Ureter (tissue), 1 donor: ENCODE measurements around a stretch of chr18.

- PRO-cap, result no peak
Measured at GRCh38 chr18:48842439-48842991, 108.2 kb downstream of the SMAD7 start.

DNA sequence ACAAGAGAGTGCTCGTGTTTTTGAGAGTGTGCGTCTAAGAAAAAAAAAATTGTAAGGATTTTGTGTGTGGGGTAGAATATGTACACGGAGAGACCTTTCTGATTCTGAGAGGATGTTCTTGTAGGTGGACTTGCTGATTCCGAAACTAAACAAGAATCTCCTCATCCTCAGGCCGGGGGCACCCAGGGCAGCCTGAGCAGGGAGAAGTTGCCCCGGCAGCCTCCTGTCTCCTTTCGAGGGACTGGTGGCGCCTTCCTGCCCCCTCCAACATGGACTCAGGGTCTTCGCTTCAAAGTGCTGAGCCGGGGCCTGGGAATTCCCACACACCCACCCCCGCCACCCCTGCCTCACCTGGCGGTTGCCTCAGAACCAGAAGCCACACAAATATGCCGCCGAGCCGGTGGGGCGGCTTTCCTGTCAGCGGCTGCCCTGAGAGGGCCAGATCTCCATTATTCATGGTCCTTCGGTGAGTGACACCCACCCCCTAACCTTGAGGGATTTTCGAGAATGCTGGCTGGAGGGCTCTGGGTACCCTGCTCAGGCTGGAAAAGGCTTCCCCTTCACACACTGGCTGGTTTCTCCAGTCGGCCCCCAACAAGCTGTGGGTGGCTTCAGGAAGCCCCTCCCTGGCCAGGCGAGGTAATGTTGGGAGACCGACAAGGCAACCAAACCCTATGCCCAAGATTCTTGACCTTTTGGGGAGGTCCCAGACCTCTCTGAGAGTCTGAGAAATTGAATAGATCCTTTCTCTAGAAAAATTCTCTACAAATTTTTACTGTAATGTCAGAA lies 71.7 kb downstream of the SMAD7 start:
- PRO-cap, result no peak

GRCh38 chr18:48948967-48949705 lies 1.6 kb downstream of the SMAD7 start:
- PRO-cap, result no peak

DNA sequence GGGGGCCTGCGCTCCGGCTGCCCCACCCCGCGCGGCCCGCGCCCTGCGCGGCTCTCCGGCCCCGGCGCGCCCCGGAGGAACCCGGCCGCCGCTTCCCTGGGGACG lies 259 bp downstream of the SMAD7 start:
- PRO-cap, result bidirectional peak, plus-strand start outside the sequence, minus-strand start at position 55 of the sequence

DNA sequence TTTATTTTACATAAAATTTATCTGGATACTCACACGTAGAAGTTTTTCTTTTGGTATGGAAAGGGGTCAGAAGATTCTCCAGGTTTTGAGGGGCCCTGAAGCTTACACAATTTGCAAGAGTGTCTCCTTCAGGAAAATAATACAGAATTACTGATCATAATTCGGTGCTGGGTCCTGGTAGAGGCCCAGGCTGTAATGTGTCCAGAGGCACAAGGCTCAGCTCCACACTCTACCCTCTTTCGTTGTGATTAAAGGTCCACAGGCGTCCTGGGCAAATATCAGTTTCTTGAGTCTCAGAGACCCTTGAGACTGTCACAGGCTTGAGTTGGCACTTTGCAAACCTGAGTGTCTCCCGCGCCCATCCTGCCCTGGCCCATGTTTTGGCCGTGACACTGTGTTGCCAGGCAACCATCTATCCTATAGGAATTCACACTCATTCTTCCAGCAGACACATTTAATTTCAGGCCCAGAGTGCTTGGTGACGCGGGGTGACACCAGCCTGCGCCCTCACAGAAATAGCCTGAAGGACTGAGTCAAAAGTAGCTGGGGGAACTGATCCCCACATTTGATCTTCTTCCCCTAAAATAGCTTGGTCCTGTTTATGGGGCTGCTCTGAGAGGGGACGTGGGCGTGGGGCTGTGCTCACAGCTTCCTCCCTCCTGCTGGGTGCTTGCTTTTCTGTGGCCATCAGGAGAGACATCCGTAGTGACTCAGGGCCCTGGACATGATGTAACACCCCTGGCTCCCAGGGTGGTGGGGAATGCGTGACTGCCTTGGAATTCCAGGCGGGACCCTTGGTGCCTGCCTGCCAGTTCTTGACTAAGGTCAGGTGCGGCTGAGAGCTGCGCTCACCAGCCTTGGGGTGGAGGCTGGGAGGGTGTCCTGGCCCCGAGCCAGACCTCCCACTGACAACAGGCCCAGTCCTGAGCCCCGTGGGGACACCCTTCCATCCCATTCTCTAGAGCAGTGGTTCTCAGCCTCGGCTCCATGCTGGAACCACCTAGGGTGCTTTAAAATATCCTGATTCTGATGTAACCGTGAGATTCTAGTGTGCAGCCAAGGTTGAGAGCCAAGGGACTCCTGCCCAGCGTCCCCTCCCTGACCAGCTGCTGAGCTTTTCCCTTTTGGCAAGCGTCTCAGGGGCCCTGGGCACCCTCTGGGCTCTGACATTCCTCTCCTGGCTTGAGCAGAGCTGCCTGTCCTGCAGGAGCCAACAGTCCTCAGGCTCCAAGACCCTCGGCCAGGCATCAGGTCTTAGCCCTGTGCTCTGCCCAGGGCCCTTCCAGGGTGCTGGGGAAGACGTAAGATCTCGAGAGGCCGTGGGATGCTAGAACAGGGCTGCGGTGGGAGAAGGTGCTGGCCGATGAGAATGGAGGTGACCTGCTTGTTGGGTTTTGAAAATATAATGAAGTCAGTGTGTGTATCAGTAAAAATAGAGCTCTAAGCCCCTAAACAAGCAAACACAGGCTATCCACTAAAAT lies 47.4 kb upstream of the SMAD7 start:
- PRO-cap, result no peak

- PRO-cap, result no peak
Measured at GRCh38 chr18:49072427-49073090, 121.8 kb upstream of the SMAD7 start.

DNA sequence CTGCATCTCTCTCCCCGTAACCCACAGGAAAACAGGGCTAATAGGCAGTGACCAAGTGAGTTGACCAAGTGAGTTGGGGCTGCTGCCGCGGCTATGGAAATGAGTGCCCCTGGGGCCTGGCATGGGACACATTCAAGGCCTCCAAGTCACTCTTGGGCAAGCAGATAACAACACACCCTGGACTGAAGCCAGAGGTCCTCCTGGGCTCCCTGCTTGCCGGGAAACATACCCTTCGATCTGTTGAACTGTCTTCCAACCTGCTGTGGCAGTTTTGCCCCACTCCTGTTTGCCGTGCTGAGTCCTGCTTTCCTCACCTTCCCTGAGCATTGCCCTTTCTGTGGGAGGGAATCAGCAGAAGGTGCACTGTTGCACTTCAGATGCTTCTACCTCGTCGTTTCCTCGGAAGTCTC lies 89.2 kb downstream of the LIPG start:
- PRO-cap, result no peak

DNA sequence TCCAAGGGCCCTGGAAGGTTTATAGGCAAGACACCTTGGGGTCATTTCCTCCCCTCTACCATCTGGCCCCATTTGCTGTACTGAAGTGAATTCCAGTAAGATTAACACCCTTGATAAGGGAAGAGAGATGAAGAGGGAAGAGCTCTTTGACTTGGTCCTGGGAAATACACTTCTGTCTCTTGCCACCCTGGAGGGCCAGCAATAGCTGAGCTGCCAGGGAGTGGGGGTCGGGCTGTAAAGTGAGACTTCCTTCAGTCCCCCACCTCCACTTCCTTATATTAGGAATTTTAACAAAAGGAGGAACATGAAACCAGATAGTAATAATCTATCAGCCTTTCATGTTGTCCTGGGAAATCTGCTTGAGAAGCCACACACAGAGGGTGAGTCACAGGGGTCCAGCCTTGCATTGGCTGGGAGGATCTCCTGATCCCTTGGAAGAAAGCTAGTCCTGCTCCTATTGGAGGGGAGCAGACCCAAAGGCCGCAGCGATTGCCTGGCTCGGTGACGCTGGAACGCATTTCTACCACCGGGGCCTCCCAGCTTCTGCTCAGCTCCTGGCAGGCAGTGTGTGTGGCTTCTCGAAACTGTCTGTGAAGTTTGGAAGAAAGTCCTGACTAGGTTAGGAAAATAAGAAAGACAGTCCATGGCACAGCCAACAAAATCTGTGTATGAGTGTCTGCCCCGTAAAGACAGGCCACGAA lies 87.3 kb downstream of the ACAA2 start:
- PRO-cap, result no peak

GRCh38 chr18:49812133-49812732 lies 1.1 kb downstream of the ACAA2 start:
- PRO-cap, result no peak

- PRO-cap, result no peak
Measured at GRCh38 chr18:49878787-49879289, 65.5 kb upstream of the ACAA2 start.

- PRO-cap, result no peak
Measured at GRCh38 chr18:50114976-50115497, 79.9 kb downstream of the MYO5B start.

DNA sequence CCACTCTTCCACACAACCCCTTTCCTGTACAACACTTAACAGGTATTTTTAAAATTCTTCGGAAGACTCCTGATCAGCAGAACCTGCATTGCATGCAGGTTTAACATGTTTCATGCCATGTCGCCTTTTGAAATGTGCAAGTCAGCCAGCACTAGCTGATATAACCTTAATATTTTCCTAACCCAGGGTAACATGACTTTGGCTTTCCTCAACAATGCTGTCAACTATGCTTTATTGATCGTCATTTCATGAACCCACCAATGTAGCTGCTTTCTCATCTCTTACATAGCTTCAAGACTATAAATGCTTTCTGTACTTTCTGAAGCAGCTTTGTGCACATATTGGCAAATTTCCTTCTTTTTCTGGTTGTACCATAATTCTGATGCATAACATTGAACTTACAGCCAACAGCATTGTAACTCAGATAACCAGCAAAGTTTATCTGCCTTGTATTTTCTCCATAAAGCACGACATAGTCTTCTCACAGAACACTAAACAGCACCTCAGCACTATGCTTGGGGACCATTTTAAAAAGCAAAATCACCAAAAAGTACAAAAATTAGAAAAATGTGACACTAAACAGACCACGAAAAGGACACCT lies 2.2 kb downstream of the MBD1 start:
- PRO-cap, result no peak

- PRO-cap, result no peak
Measured at GRCh38 chr18:50375445-50376093, 723 bp downstream of the SKA1 start.

- PRO-cap, result no peak
Measured at GRCh38 chr18:50614711-50615500, 55.0 kb downstream of the MAPK4 start.

DNA sequence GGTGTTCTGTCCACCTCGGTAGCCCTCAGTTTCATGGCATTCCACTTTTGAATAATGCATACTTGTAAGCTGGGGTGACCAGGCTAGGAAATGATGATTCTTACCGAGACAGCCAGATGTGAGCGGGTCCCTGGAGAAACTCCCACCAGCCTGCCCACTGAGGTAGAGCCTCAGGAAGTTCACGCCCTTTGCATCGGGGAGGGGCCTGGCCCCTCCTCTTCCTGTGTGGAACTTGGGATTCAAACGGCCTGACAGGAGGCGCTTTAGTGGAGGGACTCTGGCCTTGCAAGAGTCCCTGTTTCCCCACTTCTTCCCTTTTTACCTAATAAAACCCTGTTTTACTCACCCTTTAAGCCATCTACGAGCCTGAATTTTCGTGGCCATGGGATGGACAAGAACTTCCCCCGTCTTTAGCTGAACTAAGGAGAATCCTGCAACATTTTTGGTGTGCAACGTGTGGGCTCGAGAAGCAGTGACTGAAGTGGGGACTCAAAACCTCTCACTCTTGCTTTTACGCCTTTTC lies 44.6 kb downstream of the MRO start:
- PRO-cap, result no peak

DNA sequence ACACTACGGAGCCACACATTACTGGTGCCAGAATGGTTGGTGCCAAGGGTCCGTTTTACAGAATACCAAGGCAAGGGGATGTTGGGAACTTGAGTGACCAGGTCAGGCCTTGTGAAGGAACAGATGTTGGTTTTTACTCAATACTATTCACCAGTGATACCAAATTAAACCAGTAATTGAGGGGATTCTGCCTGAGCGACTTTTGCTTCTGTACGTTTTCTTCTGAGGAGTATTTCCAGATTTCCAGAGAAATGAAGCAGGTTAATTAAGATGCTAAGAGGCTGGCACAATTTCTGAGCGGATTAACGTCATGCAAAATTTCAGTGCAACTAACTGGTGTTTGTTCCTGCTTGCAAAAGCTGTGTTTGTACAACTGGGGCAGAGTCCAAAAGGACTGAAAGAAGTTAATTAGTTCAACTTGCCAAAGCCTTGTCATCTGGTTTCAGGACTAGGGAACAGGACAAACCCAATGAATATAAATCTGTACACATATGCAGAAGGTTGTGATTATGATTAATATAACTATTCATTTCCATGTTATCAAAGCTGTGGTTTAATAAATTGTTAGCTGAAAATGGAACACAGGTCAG lies 432.1 kb upstream of the DCC start:
- PRO-cap, result no peak

DNA sequence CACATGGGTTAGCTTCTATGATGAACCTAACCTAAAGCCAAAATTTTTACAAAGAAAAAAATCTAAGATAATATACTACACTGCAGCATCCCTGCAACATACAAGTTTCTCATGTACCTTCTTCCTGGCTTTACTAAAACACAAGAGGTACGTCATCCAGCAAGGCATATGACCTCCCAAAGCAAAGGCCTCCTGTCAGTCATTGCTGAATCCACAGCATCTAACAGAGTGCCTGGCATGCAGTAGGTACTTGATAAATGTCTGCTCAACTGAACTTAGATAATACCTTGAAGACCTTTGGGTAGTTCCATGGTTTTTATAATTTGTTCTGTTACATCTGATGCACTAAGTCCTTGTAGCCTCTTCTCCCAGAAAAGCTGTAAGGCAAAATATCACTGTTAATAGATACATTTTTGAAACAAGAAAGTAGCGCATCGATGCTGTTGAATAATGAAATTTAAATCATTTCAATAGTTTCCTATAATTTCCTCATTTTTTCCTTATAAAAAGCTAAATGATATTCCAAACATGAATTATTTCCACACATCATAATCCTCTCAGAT lies 58.6 kb downstream of the MBD2 start:
- PRO-cap, result no peak

DNA sequence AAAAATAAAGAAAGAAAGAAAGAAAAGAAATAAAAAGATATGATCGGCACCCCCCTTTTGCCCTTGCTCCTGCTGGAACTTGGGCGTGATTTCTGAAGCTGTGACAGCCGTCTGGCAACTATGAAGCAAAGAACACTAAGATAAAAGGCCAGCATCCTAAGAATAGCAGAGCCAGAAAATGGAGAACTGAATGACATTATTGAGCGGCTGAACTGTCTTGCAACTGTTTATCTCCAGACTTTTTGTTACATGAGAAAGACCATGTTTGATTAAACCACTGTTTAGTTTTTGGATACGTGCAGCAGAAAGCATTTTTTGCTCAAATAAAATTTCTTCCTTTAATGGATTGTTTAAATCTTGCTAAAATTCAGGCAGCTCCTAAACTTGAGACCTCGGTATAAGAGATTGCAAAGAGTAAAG lies 8.1 kb upstream of the MBD2 start:
- PRO-cap, result no peak

DNA sequence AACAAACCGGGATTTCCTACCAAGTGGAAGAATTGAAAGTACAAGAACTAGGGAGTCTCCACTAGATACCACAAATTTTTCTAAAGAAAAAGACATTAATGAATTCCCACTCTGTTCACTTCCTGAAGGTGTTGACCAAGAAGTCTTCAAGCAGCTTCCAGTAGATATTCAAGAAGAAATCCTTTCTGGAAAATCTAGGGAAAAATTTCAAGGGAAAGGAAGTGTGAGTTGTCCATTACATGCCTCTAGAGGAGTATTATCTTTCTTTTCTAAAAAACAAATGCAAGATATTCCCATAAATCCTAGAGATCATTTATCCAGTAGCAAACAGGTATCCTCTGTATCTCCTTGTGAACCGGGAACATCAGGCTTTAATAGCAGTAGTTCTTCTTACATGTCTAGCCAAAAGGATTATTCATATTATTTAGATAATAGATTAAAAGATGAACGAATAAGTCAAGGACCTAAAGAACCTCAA lies 24.4 kb downstream of the POLI start:
- PRO-cap, result no peak

- PRO-cap, result no peak
Measured at GRCh38 chr18:54958490-54959076, 678 bp downstream of the CCDC68 start.